Umbilical cord (tissue), 2 donors: ENCODE results near the genes TIPIN, SNAPC5 and SMAD3.

- RAMPAGE, long total RNA = no peak
Observed at GRCh38 chr15:66172131-66172769, 81.3 kb downstream of the MEGF11 start.

DNA sequence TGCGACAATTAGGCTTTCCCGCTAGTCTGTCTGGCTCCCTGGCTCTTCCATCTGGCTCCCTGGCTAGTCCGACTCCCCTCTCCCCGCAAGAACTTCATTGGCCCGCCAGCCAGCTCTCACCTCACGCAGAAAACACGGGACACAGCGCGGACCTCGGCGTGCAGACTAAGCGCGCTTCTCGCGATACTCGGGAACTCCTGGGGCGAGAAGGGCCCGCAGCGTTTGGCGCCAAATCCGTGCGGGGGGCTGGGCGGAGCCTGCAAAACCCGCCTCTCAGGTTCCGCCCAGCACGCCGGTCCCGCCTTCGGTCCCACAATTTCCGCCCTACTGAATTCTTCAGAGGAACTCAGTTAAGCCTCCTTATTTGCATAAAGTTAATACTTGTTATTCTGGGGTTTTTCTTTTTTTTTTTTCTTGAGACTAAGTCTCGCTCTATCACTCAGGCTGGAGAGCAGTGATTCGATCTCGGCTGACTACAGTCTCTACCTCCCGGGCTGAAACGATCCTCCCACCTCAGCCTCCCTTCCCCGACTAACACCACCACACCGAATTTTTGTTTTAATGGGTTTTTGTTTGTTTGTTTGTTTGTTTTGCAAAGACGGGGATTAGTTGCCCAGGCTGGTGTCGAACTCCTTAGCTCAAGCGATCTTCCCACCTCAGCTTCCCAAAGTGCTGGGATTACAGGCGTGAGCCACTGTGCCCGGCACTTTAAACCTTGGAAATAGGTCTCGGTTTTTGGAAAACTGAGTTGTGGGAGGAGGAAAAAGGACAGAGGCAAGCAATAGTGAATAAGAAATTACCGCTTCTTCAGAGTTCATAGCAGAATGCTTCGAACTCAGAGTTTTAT lies at the start of gene TIPIN:
TSS of gene TIPIN (minus strand) at position 167 of the 847 bp plus-strand sequence.
- RAMPAGE, long total RNA = start-site peak on the minus strand centred at position 164 of the sequence, 52 bp wide, 24 and 20 reads in 2 replicates

- RAMPAGE, long total RNA = no peak
Observed at GRCh38 chr15:66404508-66405190, 17.9 kb downstream of the MAP2K1 start.

DNA sequence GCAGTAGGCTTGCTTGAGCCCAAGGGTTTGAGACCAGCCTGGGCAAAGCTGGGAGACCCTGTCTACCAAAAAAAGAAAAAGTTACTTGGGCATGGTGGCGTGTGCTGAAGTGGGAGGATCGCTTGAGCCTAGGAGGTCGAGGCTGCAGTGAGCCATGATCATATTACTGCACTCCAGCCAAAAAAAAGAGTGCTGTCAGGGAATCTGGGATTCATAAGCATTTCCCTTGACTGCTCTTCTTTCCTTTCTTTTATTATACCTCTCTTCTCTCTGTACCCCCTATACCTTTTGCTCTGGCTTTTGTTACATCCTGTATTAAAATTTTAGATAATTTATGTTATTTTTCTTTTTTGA lies 24.2 kb downstream of the SNAPC5 start:
- RAMPAGE, long total RNA = no peak

DNA sequence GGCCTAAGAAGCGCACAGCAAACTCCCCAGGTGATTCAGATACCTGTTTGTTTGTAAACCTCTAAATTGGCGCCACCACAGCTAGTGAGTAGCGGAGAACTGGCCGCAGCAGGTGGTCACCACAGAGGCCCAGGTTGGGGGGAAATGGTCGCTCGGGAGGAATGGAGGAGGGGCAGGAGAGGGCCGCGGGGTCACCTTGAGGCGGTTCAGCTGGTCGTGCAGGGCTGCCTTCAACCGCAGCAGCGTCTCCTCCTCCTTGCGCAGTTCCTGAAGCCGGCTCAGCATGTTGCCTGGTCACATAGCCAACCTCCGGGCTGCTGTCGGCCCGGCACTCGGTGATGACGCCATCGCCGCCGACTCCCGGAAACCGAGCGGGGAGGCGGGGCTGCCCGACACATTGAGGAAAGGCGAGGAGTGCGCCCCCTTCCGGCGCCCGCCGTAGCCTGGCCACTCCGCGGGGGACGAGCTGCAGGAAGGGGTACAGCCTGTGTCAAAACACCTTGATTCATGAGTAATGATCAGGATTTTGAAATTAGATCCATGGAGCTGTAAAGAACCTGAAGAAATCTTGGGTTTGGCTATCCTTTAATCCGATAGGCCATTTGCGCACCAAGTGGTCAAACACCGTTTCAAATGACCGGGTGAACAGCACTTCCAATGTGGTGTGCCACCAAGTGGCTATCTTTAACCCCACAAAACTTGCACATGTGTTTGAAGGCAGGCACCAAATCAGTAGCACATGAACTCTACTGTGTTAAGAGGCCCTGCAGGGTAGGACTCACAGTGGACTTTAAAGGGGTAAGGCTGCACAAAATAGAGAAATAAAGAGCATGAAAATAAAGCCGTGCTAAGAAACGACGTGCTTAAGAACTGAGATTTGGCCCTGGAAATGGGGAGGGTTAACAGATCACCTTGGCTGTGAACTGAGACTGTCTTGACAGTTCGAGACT lies at the start of gene SNAPC5:
TSS of gene SNAPC5 (minus strand) at position 316 of the 950 bp plus-strand sequence.
- RAMPAGE, long total RNA = start-site peak on the minus strand centred at position 322 of the sequence, 95 bp wide, 338 and 268 reads in 2 replicates

- RAMPAGE, long total RNA = no peak
Observed at GRCh38 chr15:66642481-66642937, 59.5 kb upstream of the SMAD6 start.

DNA sequence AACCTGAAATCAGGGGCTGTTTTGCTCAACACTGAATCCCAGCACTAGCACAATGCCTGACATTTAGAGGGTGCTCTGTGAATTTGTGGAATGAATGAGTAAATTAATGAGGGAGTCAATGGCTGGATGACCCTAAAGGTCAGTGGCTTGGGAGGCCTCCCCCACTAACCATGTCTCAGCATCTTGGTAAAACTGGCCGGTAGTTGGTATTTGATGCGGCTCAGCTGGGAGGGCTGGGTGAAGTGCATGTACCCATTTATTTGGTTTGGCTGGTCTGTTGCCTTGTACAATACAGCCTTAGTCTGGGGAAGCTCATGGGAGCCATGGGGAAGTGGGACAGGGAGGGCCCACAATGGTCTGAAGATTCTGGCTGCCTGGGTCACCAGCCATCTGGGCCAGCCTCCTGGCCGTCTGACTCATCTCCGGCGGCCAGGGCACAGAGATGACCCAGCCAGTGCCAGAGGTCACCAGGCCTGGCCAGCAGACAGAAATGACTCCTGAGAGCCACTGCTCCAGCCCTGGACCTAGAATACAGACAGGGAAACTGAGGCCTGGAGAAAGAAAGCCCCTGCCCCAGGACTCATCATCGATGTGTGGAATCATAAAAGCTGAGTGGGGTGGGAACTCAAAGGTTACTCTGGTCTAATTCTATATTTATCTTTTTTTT lies 51.6 kb upstream of the SMAD6 start:
- RAMPAGE, long total RNA = no peak

DNA sequence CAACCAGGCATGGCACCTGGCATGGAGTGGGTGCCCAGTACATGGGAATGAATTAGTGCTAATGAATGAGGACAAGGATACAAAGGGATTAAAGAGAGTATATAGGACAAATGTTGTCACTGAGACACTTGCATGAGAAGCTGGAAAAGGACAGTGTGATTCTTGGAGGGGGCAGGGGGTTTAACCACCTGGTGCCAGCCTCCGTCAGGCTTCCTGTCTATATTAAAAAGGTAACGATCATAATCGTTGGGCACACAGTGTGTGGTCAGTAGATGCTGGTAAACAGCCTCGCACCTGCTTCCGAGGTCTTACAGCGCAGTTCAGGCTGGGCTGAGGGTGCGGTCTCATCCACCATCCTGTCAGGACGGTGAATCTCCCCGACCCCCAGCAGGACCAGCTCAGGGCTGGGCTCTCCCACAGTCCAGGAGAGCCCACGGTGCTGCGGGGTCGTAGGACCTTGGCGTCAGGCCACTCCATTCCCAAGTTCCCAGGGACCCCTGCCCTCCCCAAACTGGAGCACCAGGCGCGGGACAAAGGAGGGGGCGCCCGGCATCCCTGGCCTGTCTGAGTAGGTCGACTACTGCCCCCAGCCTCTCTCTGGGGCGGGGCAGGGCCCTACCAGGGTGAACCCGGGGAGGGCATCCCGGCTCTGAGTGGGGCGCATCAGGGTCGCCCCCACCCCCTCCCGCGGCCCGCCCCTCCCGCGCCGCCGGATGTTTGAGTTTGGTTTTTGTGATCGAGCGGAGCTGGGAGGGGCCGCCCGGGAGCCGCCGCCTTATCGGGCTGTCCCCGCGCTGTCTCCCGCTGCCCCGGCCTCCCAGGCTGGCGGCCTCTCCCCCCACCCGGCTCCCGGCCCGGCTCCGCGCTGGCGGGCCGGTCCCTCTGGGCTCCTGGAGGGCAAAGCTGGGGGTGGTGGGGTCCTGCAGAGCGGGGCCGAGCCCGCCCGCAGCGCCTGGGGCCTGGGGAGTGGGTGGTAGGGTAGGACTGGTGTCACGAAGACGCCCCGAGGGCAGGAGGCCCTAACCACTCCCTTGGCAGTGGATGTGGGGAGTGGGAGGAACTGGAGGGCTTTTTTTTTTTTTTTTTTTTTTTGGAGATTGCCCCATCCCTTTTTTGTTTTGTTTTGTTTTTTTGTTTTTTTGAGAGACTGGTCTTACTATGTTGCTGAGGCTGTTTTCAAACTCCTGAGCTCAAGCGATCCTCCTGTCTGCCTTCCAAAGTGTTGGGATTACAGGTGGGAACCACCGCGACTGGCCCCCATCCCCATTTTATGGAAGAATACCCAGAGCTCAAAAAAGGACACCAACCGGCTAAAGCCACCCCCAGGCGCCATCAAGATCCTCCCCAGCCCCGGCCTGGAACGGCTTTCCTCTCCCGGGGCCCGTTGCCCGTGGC lies 47.3 kb upstream of the SMAD6 start:
- RAMPAGE, long total RNA = no peak

GRCh38 chr15:66907923-66908709 lies 157.3 kb upstream of the SMAD3 start:
- RAMPAGE, long total RNA = no peak

DNA sequence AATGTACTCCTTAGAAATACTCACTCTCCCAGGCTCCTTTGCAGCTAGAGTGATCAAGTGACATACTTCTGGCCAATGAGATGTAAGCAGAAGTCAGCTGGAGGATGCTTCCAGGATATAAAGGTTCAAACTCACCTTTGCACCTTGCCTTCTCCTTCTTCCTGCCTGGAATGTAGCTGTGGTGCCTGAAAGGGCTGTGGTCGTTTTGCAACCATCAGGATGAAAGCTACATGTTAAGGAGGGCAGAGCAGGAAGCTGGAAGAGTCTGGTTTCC lies 126.9 kb upstream of the SMAD3 start:
- RAMPAGE, long total RNA = no peak

DNA sequence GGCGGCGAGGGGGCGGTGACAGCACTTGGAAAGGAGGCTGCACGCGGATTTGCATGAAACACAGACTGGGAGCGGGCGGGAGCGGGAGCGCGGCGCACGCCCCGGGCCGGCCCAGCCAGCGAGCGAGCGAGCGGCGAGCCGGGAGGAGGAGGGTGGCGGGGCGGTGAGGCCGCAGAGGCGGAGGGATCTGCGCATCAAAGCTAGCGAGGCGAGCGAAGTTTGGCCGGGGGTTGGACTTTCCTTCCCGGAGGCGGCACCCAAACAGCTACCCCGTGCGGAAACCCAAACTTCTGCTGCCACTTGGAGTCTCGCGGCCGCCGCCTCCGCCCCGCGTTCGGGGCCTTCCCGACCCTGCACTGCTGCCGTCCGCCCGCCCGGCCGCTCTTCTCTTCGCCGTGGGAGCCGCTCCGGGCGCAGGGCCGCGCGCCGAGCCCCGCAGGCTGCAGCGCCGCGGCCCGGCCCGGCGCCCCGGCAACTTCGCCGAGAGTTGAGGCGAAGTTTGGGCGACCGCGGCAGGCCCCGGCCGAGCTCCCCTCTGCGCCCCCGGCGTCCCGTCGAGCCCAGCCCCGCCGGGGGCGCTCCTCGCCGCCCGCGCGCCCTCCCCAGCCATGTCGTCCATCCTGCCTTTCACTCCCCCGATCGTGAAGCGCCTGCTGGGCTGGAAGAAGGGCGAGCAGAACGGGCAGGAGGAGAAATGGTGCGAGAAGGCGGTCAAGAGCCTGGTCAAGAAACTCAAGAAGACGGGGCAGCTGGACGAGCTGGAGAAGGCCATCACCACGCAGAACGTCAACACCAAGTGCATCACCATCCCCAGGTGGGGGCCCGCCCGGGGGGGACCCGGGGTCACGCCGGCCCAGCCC lies at the start of gene SMAD3:
TSS of gene SMAD3 (plus strand) at position 56 of the 860 bp plus-strand sequence.
- RAMPAGE, long total RNA = no peak

DNA sequence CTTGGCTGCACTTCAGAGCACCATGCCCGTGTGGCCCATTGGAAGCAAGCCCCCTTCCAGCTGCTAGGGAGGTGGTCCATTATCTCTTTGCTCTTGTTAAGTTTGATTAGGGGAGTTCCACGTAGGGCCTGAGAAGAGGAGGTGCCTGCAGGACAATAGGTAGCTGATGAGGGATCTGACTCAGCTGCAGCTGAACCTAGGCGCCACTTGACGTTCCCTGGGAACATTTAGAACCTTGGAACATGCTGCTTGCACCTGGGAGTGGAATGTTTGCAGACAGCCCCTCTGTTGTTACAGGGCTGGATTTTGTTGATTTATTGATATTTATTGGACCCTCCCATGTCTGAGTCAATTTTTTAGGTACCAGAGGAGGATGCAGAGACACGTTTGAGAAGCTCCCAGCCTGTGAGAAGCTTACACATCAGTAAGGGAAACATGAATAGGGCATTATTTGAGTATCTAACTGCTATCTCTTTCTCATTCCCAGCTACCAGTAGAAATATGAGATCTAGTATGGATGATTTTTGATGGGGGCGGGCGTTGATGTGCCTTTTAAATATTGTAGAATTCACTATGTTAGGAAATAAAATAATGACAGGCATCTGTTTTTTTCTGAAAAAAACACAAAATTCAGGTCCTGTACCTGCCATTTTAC lies 4.9 kb downstream of the SMAD3 start:
- RAMPAGE, long total RNA = no peak

DNA sequence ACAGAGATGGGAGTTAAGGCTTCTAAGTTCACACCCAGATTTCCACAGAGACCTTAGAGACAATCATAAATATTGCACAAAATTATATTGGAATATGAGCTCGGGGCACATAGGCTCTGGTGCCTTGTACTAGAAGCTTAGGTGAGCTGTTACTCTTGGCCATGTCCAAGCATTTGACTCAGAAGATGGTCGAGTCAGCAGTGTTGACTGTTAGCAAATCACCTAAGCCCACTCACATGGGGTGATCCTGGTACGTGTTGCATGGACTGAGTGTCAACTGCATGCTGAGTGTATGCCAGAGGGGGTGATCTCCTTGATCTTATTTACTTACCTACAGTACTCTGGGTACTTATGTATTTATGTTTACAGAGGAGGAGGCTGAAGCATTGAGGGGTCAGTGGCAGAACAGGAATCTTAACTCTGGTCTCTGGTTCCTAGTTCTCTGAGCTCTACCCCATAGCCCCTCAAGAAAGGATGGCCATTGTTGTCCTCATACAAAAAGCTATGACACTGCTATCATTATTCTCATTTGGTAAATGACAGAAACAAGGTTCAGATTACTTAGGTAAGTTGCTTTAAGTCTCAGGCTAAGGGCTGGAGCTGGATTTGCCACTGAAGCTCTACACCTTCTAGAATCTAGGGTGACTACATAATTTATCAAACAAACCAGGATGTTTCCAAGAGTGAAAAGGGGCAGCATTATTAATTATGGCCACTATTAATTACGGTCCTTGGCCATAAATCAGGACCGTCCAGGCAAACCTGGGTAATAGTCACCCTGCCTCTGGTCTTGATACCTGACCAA lies 14.1 kb downstream of the SMAD3 start:
- RAMPAGE, long total RNA = no peak

- RAMPAGE, long total RNA = no peak
Observed at GRCh38 chr15:67091113-67092314, 26.1 kb downstream of the SMAD3 start.

DNA sequence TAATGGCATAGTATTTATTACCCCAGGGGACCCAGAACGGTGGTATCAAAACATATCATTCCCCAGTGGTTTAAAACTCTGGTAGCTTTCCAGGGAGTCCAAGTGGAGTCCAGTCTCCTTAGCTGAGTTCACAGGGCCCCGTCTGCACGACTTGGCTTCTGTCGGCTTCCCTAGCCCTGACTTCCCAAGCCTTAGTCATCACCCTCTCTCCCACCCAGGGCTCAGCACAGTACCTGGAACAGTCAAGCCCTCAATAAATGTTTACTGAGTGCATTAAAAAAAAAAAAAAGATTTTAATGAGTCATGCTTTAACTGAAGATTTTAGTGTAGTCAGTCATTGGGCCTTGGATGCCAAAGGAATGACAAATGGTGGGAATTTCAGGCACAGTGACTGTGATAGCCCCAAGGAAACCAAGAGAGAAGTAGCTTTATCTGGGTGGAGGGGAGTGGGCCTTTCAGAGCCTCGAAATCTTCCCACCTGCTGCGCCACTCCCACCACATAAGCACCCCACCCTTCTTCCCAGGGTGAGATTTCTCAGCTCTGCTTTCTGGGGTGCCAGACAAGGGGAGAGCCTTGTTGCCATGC lies 41.6 kb downstream of the SMAD3 start:
- RAMPAGE, long total RNA = no peak

DNA sequence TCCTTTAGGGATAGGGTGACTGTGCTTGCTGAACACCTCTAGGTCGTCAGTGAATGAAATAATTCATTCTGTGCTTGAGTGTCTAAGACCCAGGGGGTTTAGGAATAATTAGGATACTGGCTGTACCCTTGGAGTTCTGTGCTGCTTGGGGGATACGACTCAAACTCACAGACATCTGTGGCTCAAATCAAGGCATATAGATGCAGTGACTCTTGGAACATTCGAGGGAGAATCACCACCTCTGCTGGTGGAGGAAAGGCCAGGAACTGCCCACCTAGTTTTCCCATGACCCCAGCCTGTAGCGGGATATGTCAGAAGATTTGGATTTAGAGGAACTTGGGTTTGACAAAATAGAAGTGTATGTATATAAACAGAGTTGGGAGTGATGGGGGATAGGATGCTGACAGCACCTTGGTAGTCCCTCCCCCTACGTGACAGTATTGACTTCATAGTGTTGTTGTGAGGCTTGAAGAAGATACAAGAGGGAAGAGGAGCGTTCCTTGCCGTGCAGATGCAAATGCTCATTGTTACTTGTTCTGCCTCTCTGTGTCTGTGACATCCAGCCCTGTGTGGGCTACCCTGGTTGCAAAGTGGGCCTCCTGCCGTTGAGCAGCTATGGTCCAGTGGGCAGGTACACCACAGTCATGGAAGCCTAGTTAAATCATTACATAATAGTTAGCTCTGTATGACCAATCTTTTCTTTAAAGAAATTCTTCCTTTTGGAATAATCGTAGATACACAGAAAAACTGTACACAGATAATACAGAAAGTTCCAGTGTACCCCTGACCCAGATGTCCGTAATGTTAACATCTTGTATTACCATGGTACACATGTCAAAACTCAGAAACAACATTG lies 44.9 kb downstream of the SMAD3 start:
- RAMPAGE, long total RNA = no peak

GRCh38 chr15:67130829-67131373 lies 65.5 kb downstream of the SMAD3 start:
- RAMPAGE, long total RNA = no peak

DNA sequence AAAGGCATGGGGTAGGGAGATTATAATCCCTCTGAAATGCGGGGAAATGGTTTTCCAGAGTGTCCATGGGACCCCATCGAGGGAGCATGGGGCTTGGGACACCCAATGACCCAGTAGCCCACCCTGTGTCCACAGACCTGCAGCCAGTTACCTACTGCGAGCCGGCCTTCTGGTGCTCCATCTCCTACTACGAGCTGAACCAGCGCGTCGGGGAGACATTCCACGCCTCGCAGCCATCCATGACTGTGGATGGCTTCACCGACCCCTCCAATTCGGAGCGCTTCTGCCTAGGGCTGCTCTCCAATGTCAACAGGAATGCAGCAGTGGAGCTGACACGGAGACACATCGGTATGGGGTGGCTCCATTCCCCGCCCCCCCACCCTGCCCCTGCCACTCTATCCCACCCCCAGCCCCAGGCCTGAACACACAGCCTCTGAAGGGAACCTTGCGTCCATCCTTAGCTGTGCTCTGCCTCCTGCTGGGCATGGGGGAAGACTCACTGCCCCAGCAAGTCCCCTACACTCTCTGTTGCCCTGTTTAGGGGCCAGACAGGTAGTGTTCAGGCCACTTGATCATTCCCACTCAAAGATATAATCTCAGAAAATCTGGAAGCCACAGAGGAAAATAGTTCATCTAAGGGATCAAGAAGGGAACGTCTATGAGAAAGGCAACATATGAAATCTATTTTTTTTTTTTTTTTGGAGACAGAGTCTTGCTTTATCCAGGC lies 73.2 kb downstream of the AAGAB start:
- RAMPAGE, long total RNA = no peak

DNA sequence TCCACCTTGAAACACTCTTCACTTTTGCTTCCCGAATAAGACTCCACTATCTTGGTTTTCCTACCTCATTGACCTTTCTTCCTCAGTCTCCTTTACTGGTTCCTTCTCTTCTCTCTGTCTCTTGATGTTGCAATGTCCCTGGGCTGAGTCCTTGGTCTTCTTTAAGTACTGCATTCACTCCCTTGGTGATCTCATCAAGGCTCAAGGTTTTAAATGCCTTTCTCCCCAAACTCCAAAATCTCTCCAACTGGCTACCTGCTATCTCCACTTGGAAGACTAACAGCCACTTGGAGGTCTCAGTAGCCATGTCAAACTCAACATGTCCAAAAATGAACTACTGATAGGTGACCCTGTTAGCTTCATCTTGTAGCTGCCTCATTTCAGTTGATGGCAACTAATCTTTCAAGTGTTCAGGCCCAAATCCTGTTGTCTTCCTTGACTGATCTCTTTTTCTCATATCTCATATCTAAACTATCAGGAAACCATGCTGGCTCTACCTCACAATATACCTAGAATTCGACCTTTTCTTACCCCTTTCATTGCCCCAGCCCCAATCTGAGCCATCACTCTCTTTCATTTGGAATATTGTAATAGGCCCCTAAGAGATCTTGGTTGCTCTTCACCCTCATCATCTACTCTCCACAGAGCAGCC lies 31.3 kb downstream of the AAGAB start:
- RAMPAGE, long total RNA = no peak

GRCh38 chr15:67863274-67864156 lies 38.2 kb downstream of the SKOR1 start:
- RAMPAGE, long total RNA = no peak